Endometrial microvascular endothelial cells (primary cell): ENCODE results near the genes TBL1Y, TSPY10, USP9Y, RBMY1F and DAZ1.

- RAMPAGE, long total RNA = no peak
Measured at GRCh38 chrY:2867950-2868556, 26.7 kb downstream of the RPS4Y1 start.

DNA sequence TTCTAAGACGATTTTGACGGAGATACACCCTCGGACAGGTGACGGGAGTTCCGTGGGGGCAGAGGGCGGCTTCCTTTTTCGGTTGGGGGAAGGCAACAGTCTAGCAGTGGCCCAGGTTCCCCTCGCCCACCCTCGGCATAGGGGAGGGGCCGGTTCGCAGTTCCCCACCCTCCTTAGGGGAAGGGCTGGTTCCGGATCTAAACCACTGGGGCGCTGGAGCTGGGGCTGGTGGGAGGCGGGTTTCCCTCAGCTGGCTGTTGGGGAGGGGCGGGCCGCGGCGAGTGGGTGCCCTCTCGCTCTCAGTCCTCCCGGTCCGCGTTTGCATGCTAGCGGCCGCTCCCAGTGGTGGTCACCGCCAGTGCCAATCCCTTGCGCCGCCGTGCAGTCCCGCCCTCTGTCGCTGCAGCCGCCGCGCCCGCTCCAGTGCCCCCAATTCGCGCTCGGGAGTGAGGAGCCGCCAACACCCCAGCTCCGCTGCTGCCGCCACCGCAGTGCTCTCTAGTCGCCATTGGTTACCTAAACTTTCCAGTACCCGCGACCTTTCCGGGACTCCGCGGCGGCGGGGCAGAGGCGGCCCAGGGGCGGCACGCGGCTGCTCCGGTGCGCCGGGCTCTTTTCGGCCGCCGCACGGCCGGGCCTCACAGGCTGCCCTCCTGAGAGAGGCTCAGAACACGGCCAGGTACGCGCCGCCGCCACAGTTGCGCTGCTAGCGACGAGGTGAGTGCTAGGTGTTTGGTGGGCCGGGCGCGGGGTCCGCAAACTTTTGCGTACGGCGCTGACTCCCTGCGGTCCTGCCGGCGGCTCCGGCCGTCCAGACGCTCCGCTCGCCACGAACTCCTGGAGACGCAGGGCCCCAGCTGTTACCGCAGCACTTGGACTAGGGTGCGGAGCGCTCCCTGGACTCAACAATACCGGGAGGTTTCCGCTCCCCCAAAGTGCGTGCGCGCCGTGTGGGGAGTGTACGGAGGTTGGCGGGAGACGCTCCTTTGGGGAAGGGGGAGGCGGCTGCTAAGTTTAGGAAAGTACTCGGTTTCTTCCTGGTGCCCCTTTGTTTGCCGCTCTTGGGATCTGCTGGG is at the start of gene TBL1Y:
TSS of gene TBL1Y (plus strand) at position 432 of the 1,076 bp plus-strand sequence.
- RAMPAGE, long total RNA = no peak

DNA sequence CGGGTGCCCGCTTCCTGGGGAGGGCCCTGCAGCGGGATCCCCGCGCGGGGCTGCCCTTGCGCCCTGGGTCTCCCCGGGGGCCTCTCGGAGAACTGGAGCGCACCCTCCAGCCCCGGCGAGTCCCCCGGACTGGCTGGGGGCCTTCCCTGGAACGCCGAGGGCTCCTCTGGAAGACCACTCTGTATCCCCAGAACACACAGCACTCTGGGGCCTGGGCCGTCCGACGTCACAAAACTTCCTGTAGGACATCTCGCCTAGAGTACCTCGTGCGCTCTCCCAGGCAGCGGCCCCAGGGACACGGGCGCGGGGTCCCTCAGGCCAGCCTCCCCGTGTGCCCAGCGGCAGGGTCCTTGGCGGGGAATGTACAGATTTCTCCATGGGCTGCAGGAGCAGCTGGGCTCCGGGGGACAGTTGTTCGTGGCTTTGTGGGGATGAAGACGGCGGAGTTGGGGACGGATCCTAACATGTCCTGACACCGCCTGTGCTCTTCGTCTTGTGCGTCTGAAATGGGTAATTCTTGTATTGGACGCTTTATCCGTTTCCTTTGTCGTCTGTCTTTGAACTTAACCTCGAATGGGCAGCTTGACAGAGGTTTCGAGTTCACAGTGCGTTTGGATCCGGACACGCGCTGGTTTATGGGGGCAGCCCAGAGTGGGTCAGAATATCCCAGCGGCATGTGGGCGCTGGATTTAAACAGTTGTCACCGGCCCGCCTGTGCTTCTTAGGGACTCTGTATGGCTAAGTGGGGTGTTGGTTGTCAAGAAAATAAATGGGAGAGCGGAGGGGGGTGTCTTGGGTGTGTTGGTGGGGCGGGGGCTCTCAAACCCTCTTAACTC is 363.2 kb upstream of the AMELY start:
- RAMPAGE, long total RNA = no peak

DNA sequence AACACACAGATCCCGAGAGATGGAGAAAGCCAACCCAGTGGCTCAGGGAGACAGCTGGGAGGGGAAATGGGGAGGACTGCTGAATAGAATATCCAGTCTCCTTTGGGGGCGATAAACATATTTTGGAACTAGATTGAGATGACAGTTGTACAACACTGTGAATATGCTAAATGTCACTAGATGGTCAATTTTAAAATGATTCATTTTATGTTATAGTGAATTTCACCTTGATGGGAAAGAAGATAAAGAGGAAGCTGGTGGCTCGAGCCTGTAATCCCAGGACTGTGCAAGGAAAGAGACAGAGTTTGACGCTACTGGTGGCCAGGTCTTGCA is 372.4 kb upstream of the AMELY start:
- RAMPAGE, long total RNA = no peak

GRCh38 chrY:9527557-9528047 is at the start of gene TSPY10:
Gene TSPY10 (plus strand): TSS chrY:9527880.
- RAMPAGE, long total RNA = no peak

DNA sequence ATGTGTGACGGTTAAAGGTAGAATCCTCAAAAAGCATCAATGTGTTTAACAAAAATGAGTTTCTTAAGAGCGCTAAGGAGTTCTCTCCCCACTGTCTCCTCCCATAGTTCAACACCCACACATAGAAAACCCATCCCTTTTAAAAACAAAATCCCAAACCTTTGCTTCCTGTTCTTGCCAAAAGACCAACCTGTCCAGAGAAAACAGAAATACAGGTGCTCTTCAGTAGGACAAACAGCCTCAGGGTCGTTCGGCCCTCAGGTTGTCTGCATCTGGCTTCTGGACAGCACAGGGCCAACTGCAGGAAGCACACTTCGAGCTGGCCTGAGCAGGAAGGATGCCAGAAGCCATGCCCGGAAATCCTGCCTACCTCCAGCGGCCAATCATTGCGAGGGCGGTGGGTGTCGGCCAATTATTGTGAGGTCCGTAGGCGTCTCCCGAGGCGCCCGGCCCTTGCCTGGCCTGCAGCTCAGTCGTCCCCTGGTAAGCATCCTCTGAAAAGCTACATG is 507.3 kb downstream of the TSPY10 start:
- RAMPAGE, long total RNA = no peak

DNA sequence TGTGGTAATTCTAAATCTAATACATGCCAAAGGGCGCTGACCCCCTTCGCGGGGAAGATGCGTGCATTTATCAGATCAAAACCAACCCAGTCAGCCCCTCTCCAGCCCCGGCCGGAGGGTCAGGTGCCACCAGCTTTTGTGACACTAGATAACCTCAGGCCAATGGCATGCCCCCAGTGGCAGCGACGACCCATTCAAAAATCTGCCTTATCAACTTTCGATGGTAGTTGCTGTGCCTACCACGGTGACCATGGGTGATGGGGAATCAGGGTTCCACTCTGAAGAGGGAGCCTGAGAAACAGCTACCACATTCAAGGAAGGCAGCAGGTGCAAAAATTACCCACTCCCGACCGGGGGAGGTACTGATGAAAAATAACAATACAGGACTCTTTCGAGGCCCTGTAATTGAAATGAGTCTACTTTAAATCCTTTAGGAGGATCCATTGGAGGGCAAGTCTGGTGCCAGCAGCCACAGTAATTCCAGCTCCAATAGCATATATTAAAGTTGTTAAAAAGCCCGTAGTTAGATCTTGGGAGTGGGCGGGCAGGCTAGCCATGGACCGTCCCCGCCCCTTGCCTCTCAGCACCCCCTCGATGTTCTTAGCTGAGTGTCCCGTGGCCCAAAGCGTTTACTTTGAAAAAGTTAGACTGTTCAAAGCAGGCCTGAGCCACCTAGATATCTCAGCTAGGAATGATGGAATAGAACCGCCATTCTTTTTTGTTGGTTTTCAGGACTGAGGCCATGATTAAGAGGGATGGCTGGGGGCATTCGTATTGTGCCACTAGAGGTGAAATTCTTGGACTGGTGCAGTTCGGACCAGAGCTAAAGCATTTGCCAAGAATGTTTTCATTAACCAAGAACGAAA is 670.0 kb downstream of the TSPY10 start:
- RAMPAGE, long total RNA = no peak

DNA sequence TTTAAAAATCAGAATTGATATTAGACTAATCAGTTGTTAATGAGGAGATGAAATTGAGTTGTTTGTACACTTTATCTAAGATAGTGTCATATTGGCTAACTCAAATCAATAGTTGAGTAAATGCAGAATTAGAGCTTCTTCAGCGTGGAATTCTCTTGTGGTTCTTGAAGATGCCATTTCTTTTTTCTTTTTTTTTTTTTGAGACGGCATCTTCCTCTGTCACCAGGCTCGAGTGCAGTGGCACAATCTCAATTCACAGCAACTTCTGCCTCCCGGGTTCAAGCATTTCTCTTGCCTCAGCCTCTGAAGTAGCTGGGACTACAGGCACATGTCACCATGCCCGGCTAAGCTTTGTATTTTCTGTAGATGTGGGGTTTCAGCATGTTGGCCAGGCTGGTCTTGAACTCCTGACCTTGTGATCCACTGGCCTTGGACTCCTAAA is 1584.1 kb upstream of the USP9Y start:
- RAMPAGE, long total RNA = no peak

GRCh38 chrY:12700993-12701370 is at the start of gene USP9Y:
Gene USP9Y (plus strand): TSS chrY:12701231.
- RAMPAGE, long total RNA = no peak

DNA sequence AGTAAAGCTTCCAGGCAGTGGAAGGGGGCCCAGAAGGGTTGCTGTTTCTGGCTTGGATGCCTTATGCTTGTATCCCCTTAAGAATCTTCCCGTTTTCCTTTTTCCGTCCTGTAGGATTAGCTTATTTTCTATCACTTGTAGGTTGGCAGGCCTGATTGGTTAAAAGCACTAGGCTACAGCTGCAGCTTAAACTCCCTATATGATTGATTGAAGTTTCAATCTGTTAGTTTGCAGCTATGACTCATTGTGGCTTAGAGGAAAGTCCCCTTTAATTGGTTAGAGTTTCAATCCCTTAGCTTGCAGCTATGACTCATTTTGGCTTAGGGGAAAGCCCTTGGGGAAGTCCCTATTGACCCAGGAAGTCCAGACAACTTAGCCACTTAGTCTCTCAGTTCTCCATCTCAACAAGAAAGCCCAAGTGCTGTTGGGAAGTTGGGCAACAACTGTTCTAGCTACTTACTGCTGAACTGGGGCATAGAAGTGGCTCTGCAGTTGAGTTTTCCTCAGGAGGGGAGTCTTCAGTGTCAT is 183.6 kb upstream of the NLGN4Y start:
- RAMPAGE, long total RNA = no peak

GRCh38 chrY:15424680-15425434 is 900.5 kb downstream of the NLGN4Y start:
- RAMPAGE, long total RNA = no peak

DNA sequence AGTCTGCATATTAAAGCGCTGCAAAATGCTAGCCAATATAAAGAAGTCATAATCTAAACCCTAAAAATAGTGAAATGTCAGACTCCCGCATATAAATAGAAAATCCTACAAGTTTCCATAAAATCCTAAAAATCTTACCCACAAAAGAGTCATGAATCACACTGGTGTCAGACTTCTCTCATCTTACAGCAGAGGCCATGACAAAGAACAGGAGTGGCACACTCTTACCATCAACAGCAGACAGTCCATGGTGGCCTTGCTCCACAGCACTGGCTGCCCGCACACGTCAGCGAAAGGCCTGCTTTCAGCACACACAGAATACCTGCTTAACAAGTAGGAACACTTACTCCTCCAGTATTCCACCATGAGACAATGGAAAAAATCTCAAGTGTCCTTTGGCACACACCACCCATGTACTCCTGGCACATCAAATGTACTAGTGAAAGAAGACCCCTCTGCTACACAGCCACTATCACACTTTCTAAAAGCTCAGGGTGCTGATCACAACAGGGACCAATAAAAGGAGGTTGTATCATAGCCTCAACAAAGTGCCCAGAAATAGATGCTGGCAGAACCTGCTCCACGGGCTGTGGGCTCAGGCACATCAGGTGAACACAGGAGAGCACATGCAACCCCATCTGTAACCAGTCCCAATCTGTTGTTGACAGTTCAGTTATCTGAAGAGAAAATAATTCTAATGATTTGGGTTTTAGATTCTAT is 282.4 kb upstream of the HSFY2 start:
- RAMPAGE, long total RNA = no peak

DNA sequence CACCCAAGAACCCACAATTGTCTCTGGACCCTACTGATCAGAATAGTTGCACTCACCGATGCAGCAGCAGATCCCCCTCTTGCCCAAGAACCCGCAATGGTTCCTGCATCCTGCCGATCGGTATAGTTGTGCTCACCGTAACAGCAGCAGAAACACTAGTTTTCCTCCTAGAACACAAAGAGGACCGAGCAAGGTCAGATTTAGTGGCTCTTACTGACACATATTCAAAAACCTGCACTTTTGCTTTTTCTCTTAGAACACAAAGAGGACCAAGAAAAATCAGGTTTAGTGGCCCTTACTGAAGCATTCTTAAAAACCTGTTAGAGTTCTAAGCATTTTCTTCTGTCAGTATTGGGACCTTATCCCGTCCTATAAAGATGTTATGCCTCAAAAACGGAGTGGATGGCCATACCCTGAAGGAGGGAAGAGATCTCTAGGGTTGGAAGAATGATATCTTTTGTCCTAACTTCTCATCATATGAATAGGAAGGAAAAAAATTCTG is 334.1 kb upstream of the HSFY2 start:
- RAMPAGE, long total RNA = no peak

GRCh38 chrY:19566898-19567628 is 177.5 kb downstream of the KDM5D start:
- RAMPAGE, long total RNA = no peak

DNA sequence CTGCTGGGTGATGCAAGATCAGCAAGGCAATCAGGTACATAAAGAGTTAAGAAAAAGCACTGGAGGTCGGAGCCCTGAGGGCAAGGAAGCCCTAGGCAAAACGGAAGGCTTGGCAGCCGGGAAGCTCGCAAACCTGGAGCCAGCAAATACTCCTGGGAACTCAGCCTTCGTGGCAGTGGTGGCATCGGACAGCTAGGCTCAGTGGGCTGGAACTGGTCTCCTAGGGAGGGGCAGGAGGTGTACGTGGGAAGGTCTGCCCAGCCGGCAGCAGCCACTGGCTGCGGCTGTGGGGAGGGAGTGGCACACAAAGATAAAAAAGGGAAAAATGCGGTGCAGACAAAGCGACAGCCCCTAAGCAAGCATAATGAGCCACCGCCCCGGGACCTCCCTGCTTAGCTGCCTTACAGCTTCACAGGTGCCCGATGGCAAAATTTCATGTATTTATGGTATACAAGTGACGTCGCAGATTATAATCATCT is 125.2 kb upstream of the KDM5D start:
- RAMPAGE, long total RNA = no peak

GRCh38 chrY:22182722-22183182 is at the start of gene RBMY1F:
Gene RBMY1F (minus strand): TSS chrY:22182923.
- RAMPAGE, long total RNA = no peak

GRCh38 chrY:23198946-23199409 is at the start of gene DAZ1:
Gene DAZ1 (minus strand): TSS chrY:23199008.
- RAMPAGE, long total RNA = no peak